Duodenum (tissue), 1 donor: ENCODE results near the genes C4orf3, SMIM43 and NUDT6.

GRCh38 chr4:119136567-119137049 is 976 bp downstream of the MYOZ2 start:
- PRO-cap = no peak

DNA sequence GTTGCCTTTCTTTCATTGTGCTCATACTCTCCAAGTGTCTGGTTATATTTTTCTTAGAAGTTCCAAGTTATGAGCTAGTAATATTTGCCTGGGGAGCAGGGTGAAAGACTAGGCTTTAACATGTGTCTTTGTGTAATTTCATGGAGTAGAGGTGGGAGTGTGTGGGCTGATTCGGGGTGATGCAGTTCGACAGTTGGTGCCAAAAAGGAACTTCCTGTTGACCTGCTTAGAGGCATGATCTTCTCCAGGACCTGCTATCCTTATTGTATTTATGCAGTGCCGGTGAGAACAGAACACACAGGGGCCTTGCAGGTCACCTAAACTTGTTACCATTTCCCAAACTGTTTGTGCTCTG is 21.2 kb downstream of the USP53 start:
- PRO-cap = no peak

- PRO-cap = bidirectional peak, plus-strand start at chr4:119300181, minus-strand start at chr4:119300215; bidirectional peak, plus-strand start at chr4:119300825, minus-strand start at chr4:119300617
These were observed at the start of gene C4orf3 for GRCh38 chr4:119300012-119301005. C4orf3 (minus strand) TSS chr4:119300645.

DNA sequence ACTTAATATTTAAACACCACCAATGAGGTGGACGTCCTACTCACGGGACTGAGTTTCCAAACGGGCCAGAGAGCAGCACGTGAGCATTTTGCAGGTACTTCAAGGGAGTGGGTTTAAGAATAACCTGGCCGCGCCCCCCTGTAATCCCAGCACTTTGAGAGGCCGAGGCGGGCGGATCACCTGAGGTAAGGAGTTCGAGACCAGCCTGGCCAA is 467 bp upstream of the C4orf3 start:
- PRO-cap = no peak

DNA sequence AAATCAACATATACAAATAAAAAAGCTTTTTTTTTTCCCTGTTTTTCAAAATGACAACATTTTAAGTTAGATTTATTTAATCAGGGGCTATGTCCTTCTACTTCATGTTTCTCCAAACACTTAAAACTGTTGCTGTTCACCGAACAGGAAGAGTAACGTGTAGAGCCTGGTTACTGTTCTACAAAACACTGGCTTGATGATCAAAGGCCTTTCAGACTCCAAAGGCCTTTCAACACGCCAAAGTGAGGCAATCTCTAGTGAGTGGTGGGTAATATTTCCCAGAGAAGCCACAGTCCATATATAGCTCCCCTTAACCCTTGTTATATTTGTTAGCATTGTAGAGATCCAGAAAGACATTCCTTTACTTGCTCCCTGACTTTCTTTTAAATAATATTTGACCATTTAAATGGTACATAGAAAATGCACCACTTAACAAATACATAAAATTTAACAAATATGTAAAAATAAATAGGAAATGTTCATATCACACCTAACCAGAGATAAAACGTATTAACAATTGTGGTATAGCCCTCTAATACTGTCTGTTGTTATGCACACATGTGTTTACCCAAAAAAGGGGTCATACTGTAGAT is 49.4 kb upstream of the FABP2 start:
- PRO-cap = no peak

DNA sequence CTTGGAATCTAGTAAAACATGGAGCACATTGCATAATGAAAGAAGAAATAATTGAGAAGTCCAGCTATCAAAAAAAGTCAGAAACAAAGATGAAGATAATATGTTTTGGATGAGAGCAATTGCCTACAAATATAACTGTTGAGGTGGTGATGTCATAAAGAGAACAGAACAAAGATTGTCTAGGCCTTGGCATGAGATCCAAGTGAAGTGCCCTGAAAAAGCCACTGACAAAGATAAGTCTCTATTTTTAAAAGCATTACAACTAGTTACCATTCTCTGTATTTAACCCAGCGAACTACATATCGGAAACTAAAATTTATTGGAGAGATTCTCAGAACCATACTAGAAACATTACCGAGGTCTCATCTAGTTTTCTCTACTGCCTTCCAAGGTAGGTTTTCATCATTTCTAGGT is 127.4 kb downstream of the MAD2L1 start:
- PRO-cap = no peak

DNA sequence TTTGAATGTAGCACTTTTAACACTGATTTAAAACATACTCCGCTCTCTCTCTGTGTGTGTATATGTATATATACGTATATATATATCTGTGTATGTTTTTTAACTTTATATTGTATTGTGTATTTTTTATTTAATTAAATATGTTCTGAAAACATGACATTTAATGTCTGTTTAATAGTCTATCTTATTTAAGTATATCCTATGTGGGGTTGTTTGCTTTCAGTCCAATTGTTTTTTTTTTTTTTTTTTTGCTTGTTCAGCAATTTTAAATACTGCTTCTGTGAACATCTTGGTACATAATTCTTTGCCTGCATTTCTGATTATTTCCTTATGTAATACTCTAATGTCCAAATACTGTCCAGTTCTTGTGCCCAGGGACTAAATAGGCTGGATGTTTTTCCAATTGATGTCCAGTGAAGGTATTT is 45.1 kb upstream of the MAD2L1 start:
- PRO-cap = no peak

DNA sequence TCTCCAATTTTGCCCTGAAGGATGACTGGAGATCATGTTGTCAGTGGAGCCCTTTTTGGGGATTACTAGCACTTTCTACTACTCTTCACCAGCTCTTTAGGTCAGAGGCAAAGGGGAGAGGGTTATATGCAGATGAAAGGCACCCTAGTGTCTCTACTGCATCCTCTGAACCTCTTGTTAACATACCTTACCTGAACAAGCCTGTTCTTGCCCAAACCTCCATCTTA is 1.2 kb downstream of the PRDM5 start:
- PRO-cap = no peak

DNA sequence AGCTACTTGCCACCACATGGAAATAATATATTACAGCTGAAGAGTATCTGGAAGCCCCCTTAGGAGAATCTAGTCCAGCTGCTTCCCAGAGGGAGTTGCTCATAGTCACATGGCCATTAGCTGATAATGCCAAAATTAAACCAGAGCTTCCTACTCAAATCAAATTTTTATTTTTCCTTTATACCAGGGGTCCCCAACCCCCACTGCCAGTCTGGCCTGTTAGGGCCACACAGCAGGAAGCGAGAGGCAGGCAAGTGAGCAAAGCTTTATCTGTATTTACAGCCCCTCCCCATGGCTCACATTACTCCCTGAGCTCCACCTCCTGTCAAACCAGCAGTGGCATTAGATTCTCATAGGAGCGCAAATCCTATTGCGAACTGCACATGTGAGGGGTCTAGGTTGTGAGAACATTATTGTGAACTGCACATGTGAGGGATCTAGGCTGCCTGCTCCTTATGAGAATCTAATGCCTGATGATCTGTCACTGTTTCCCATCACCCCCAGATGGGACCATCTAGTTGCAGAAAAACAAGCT is 19.3 kb upstream of the TNIP3 start:
- PRO-cap = unidirectional peak, minus-strand start at position 240 of the sequence

DNA sequence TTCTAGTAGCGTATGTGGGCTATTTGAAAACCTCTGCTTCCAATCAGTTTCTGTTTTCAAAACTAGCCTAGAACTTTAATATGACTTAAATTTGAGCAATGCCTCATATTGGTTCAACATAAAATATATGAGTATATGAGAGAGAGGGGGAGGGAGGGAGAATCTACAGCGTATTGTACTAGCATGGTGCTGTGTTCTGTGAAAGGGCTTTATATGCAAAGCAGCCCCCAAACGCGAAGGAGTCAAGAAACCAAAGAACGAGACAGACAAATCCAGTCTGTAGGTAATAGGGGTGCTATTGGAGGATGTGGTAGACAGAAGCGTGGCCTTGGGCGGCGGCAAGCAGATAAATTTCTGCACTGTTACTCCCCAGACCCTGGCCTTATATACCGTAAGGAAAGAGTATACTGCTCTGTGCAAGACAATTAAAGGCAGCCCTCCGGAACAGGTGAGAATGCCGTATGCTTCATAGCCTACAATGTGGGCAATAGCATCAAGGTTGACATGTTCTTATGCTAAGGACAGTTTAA is 853 bp upstream of the ANXA5 start:
- PRO-cap = no peak

DNA sequence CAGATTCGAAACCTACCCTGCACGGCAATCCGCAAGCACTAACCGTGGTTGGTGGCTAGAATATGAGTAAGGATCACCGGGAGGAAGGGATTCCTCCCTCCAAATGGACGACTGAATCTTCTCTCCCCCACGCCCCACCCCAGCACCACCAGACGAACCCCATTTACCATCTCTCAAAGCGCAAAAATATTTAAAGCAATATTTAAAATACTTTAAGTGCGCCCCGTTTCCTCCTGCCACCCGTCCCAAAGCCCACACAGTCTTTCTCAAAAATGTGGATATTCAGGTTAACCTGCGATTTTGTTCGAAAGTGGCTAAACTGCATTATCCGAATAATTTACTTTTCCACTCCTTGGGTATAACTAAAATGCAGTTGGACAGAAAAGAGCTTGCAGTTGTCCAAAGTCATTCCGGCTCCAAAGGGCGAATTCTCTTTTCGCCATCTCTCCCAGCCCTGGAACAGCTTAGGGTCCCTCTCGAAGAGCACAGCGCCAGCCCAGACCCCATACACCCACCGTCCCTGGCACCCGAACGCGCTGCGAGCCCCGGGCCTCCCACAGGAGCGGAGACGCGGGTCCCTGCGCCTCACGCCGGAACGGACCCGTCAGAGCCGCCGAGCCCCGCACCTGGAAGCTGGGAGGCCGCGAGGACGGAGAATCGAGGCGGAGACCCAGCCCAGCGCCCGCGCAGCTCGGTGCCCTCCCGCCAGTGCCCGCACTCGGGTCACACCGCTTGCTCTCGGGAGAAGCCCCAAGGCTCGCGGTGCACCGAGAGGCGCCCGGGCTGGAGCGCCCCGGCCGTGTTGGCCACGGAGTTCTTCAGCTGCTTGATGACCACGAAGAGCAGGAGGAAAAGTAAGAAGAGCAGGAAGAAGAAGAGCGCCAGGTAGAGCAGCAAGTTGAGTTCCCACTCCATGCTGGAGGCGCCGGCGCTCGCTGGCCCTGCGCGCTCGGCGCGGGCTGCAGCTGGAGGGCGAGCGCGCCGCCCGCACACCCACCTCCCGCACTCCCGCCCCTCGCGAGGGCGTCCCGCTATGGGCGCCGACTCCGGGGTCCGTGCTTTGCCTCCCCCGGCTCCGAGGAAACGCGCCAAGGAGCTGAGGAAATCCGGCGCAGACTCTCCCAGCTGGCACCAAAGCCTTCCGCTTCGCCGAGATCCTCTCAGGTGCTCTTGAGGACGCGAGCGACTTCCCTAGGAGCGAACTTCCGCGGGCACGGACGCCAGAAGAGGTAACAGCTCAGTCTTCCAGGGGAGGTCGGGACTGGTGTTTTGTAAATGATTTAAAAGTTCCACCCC is at the start of gene SMIM43:
Gene SMIM43 (minus strand): TSS at position 974 of the 1,296 bp plus-strand sequence.
- PRO-cap = no peak

DNA sequence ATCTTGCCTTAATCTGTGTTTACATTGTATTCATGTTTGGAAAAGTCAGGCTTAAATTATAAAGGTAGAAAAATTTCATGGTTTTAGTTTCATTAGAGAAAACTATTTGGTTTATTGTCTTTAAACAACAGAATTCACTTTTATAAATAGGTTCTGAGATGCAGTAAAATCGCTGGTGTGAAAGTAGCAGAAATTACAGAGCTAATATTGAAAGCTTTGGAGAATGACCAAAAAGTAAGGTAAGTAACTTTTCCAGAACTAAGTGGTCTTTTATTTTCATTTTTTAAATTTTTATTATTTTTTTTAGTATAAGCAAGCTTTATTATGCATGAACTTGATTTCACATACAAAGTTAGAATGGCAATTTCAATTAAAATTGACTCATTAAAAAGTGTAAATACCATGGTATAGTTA is 10.3 kb downstream of the EXOSC9 start:
- PRO-cap = no peak

GRCh38 chr4:121816813-121817199 is 6.9 kb downstream of the CCNA2 start:
- PRO-cap = no peak

DNA sequence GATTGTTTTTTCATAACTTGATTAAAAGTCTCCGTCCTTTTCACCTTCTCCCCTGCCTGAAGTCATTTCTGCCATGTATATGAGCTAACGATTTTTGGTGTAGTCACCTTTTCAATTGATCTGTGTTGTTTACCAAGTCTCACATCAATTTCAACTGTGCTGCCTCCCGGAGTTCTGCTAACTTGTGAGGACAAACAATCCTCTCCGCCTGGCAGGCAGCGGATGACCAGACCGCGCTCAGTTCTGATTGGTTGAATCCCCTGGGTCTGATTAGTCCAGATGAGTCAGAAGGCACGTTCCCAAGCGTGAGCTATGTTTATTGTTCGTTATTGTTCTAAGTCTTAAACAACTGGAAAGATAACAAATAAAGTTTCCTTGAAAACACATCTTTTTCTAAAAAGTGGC is 37.8 kb upstream of the TRPC3 start:
- PRO-cap = no peak

- PRO-cap = no peak
These were observed 33.2 kb downstream of the BBS12 start for GRCh38 chr4:122765732-122766094.

- PRO-cap = unidirectional peak, minus-strand start at chr4:122922561
These were observed at the start of gene NUDT6 for GRCh38 chr4:122921738-122922798. NUDT6 (minus strand) TSS chr4:122922597.

DNA sequence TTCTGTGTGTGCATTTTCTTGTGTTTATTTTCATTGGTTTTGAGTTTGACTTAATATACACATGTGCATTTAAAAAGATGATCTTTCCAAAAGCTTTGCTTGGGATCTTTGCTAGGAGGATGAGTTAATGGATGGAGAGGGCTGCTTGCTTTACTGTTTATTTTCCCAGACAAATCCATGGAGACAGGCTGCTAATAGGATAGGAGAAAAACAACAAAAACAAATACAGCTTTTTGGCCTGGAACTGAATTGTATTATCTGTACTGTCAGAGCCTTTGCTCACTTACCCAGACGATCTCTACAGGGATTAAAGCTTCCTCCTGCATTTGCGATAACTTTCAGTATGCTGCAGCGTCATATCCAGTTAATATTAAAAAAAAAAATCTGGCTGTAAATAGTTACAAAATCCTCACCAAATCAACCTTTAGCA is 190.3 kb downstream of the SPATA5 start:
- PRO-cap = no peak

GRCh38 chr4:123399713-123400028 is 3.1 kb downstream of the SPRY1 start:
- PRO-cap = no peak

- PRO-cap = no peak
These were observed 415.0 kb downstream of the SPRY1 start for GRCh38 chr4:123811626-123811999.

DNA sequence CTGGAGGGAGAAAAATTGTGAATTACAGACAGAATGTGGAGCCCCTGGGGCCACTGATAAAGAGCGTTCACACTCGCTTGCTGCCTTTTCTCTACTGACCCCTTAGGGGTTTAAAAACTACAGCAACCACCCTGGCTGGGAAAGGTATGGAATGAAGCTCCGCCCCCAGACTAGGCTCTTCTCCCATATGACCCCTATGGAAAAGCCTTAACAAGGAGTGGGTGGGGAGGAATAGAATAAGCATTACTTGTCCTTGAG is 26.3 kb downstream of the ANKRD50 start:
- PRO-cap = no peak